Bile duct (tissue), 1 donor: ENCODE measurements around a stretch of chr2.

DNA sequence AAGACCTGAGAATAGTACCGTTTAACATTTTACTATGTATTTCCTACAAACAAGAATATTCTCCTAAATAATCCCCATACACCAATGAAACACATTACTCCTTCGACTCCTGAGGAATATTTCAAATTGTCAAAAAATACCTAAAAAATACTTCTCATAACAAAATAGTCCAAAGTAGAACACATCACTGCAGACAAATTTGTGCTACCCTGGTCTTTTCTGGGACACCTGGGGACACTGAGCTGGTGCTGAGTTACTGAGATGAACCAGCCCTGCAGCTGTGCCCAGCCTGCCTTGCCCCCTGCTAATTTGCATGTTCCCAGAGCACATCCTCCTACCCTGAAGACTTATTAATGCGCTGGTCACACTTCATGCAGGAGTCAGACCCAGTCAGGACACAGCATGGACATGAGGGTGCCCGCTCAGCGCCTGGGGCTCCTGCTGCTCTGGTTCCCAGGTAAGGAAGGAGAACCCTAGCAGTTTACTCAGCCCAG is 1518.2 kb downstream of the RPIA start:
- PRO-cap, result no peak

DNA sequence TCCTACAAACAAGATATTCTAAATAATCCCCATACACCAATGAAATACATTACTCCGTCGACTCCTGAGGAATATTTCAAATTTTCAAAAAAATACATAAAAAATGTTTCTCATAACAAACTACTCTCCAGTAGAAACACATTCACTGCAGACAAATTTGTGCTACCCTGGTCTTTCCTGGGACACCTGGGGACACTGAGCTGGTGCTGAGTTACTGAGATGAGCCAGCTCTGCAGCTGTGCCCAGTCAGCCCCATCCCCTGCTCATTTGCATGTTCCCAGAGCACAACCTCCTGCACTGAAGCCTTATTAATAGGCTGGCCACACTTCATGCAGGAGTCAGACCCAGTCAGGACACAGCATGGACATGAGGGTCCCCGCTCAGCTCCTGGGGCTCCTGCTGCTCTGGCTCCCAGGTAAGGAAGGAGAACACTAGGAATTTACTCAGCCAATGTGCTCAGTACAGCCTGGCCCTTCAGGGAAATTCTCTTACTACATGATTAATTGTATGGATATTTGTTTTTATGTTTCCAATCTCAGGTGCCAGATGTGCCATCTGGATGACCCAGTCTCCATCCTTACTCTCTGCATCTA is 1529.2 kb downstream of the RPIA start:
- PRO-cap, result no peak

GRCh38 chr2:94203087-94203580 is 384.0 kb upstream of the AQP7B start:
- PRO-cap, result no peak

DNA sequence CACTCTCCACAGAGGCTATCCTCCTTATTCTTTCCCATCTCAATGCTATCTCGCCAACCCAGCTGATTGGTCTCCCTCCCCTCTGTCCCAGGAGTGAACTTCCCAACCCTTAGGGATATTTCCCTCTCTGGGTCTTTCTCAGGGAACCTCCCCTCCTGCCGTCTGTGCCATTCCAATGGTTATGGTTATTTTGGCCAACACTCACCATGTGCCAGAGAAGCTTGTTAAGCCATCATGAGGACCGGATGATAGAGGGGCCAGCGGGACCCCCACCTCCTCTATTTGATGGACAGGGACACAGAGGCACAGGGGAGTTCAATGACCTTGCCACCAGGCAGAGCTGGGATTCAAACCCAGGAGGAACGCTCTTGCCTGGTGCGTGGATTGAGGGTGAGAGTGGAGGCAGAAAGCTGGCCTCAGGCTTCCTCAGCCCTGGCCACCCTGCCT is 40.0 kb upstream of the MAL start:
- PRO-cap, result no peak

- PRO-cap, result no peak
Measured at GRCh38 chr2:95007728-95008237, 17.7 kb upstream of the MAL start.

DNA sequence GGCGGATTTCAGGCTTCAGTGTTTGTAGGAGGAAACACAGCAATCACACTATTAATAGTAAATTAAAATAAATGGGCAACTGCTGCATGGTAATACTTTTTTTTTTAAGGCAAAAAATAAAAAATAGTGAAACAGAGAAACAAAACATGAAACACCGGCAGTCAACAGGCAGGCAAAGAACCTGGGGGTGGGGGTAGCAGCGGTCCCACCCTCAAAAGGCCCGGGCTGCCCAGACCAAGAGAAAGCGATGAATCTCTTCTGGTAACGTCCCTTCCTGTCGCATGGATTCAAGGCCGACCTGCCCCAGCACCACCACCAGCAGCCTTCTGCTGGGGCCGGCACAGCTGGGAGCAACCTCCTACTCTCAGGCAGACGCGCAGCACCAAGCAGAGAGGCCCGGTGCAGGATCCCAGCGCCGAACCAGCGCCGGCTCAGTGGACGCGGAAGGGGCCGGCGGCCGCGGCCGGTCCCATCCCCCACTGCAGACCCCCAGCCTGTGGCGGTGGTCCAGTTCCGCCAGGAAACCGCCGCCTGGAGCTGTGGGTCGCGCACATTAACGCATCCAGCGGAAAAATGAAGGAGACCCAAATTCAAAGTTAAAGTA is 666 bp upstream of the MAL start:
- PRO-cap, result no peak

DNA sequence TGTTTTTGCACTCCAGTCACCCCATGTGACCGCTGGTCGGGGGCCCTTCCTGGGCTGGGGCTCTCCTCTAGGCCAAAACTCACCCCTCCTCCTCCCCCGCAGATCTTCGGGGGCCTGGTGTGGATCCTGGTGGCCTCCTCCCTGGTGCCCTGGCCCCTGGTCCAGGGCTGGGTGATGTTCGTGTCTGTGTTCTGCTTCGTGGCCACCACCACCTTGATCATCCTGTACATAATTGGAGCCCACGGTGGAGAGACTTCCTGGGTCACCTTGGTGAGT is 22.3 kb downstream of the MAL start:
- PRO-cap, result no peak

DNA sequence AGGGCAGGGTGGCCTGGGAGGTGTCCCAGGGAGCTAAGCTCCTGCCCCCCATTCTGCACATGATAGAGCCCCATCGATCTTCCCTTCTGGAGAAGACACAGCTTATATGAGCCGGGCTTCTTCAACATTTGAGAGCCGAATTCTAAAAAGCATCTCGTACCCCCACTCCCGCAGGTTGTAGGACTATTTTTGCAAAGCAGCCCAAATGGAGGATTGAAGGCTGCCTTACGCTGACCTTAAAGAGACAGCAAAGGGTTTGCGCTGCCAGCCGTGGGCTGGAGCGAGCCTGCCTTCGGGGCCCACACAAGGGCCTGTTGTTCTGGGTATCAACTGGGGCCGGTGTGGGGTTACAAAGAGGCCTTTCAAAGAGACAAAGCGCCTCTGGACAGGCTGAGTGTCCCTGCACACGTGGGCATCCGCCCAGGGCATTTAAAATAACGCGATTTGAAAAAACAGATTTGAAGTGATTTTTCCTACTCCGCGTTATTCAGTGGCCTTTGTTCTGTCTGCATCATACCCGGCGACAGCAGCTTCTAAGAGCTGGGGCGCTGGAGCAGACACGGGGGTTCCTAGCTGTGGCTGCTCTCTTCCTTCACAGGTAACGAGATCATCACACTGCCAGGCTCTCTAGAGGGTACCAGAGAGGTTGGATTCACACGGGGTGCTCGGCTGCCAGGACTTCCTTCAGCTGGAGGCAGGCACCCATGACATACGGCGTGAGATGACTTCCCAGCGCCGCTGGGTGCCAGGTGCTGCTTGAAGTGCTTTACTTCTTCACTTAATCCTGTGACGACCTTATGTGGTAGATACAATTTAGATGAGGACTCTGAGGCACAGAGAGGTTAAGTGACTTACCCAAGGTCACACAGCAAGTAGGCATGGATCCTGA is 32.1 kb downstream of the MAL start:
- PRO-cap, result no peak

DNA sequence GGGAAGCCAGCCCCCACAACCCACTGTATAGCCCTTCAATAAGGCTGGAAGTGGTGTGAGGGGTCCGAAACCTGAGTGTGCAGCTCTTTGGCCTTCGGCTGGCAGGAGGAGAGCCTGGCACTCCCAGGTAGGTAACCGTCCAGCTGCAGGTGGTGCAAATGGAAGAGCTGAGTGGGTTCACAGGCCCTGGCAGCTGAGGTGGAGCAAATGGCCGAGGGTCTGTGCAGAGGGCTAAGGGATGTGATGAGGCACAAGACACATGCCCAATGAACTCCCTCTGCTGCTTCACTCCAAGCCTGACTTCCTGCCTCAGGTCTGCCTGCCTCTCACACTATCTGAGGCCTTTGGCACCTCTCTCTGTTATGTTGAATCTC is 7.6 kb upstream of the ZNF892 start:
- PRO-cap, result no peak

DNA sequence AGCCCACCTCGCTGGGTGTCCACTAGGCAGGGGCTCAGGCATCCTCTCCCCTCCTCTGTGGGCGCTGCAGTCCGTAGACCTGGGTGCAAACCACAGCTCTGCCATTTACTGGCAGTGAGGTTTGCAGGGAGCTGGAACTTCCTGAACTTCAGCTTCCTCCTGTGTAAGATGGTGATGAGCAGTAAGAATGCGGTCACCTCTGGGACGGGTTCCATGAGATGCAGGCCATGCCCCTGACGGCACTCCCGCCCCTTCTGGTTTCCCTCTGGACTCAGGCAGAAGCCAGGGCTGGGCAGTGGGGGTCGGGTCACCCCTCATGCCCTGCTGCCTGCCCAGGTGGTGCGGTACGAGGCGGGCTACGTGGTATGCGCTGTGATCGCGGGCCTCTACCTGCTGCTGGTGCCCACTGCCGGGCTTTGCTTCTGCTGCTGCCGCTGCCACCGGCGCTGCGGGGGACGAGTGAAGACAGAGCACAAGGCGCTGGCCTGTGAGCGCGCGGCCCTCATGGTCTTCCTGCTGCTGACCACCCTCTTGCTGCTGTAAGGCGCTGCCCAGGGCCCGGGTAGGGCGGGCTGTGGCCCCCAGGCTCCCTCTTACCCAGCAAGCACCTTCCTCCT is 1.5 kb downstream of the PROM2 start:
- PRO-cap, result bidirectional peak, plus-strand start at position 278 of the sequence, minus-strand start at position 140 of the sequence

DNA sequence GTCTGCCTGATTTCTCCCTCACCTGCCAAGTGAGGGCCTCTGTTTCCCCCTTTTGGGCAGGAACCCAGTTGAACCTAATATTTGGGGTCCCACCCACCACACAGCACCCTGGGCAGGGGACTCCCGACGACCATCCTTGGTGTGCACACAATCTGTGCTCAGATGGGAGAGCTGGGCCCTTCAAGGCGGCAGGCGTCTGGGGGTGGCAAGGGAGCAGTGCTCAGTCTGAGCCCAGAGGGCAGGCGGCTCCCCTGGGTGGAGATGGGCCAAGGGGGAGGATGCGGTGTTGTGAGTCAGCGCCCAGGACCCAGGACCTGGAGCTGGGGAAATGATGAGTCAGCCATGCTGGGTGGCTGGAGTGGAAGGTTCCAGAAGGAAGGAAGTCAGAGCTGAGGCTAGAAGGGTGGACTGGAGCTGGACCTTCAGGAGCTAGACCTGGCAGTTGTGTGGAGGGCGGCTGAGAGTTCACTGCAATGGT is 3.8 kb downstream of the PROM2 start:
- PRO-cap, result no peak

- PRO-cap, result no peak
Measured at GRCh38 chr2:95814102-95815505, 177.0 kb downstream of the ANKRD36C start.

DNA sequence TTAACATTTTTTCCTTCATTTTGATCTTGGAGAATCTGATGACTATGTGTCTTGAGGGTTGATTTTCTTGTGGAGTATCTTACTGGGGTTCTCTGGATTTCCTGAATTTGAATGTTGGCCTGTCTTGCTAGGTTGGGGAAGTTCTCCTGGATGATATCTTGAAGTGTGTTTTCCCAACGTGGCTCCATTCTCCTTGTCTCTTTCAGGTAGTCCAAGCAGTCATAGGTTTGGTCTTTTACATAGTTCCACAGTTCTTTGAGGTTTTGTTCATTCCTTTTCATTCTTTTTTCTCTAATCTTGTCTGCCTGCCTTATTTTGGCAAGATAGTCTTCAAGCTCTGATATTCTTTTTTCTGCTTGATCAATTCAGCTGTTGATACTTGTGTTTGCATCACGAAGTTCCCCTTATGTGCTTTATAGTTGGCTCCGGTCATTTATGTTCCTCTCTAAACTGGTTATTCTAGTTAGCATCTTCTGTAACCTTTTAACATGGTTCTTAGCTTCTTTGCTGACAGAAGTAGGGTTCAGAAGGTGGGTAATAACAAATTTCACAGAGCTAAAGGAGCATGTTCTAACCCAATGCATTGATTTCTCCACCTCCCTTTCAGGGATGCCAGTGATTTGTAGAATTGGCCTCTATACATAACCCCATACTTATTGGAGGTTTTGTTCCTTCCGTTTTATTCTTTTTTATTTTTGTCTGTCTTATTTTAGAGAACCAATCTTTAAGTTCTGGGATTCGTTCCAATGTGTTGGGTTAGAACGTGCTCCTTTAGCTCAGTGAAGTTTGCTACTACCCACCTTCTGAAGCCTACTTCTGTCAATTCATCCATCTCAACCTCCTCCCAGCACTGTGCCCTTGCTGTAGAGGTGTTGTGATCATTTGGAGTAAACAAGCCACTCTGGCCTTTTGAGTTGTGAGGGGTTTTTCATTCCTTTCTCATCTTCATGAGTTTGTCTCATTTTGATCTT is 166.7 kb downstream of the ANKRD36C start:
- PRO-cap, result no peak

- PRO-cap, result no peak
Measured at GRCh38 chr2:95830038-95831274, 161.2 kb downstream of the ANKRD36C start.

DNA sequence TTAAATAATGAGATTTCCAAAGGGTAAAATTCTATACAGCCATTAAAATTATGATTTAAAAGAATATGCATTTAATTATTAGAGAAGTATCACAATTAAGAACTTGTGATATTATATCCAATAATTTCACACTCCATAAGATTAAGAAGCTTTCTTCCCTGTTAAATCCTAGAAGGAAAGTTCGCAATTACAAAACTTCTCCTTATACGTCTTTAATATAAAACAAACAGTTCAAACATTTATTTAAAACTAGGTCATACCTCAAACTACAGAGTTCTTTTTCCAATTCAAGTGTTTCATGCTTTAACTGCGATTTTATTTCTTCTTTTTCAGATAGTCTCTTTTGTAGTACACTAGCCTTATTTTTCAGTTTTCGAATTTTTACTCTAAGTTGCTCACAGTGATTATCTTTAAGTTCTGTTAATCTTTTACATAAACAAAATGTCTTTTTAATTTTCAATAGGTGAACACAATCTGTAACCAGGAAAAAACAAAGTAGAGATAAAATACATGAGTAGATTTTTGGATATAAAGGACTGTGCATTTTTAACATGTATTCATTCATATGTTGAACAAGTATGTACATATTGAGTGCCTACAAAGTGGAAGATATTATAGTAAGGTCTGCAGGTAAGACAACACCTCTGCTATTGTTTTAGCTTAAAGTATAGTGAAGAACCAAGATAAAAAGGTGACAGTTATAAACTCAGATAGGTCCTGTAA is 131.9 kb downstream of the ANKRD36C start:
- PRO-cap, result no peak

DNA sequence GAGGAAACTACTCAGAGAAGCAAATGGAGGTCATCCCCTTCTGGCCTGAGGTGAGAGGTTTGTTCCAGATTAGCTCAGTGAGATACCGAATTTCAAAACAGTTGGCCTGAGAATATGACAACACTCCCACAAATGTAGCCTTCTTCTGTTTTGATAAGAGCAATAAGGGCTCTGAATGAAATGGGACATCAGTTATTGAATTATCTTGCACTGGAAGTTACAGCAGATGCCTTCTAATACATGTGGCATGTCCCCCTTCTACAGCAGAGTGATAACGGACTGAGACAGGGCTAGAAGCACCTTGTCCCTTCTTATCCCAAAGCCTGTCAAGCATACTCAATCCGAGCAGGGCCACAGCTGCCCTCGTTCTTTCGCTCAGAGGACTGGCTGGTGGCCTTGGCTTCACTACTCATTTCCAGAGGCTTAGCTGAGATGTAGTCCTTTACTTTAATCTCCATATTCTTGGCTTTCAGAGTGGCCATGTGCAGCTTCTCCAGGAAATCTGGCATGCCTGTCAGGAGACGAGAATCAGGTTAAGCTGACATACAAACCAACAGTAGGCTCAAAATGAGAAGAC is 22.1 kb downstream of the STARD7 start:
- PRO-cap, result no peak

GRCh38 chr2:96191985-96192552 is 16.6 kb downstream of the STARD7 start:
- PRO-cap, result no peak

- PRO-cap, result no peak
Measured at GRCh38 chr2:96244680-96245462, 20.9 kb downstream of the TMEM127 start.

- PRO-cap, result no peak
Measured at GRCh38 chr2:96251524-96252294, 14.1 kb downstream of the TMEM127 start.

DNA sequence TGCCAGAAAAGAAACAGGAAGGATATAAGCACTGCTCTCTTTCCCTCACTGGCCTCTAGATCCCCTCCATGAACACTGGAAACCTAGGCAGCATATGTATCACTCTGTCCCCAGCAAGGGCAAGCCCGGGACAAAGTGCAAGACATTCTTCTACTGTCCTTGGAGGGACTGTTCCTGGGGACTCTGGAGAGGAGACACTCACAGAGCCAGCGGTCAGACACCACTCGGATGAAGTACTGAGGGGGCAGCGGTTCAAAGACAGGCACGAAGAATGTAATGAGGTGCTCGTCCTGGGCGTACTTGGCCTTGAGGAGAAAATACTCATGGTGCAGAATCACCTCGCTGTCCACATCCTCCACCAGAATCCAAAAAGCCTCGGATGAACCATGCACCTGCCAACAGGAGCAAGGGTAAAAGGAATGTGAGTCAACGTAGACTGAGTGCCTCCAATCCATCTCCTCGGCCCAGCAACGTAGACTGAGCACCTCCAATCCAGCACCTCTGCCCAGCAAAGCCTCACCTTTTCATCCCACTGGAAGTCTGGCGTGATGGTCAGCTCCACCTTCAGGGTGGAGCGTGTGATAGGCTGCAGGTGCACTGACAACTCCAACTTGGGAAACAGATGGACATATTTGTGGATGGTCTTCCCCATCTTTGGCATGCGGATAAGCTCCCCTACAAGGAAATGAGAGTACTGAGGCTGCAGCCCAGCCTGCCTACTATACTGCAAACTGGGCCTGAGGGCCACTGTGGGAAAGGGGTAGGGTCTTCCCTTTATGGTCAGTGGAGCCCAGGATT is 18.7 kb downstream of the SNRNP200 start:
- PRO-cap, result no peak